Parotid gland (tissue), 1 donor: ENCODE measurements around the genes DNM2, CCDC159, PLPPR2 and EPOR.

GRCh38 chr19:10717828-10718905 lies at the start of gene DNM2:
Gene DNM2, plus strand, starts transcription at chr19:10718079.
- PRO-cap, result unidirectional peak, plus-strand start at chr19:10717974; unidirectional peak, plus-strand start at chr19:10718079

DNA sequence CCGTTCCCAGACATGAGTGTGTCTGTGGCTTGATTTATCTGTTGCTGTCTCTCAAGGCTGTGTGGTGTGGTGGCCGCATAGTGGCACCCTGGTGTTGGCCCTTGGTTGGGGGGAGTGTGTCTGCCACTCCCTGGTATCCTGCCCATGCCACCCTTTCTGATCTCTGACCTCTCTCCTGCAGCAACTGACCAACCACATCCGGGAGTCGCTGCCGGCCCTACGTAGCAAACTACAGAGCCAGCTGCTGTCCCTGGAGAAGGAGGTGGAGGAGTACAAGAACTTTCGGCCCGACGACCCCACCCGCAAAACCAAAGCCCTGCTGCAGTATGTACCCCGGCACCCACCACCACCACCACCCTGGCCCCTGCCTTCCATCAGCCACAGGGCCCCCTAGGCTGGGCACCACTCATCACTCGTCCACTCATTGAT lies 49.6 kb downstream of the TMED1 start:
- PRO-cap, result no peak

DNA sequence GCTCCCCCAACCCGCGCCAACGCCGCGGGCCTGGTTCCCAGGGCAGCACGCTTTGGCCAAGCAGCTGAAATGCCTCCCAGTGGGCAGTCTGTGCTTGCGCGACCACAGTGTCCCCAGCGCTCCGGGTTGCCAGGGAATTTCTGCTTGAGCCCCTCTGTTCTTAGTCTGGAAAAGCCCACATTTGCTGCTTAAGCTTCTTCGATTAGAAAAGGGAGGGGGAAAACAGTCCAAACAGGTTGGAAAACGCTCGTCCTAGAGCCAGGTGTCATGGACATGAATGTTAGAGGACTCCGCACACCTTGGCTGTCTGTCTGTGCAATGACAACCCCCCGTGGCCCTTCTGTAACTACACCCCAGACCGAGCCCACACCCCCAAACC lies 39.2 kb downstream of the TMED1 start:
- PRO-cap, result no peak

- PRO-cap, result no peak
Observed at GRCh38 chr19:10797204-10798182, 38.5 kb downstream of the TMED1 start.

GRCh38 chr19:10819477-10820514 lies 16.2 kb downstream of the TMED1 start:
- PRO-cap, result no peak

DNA sequence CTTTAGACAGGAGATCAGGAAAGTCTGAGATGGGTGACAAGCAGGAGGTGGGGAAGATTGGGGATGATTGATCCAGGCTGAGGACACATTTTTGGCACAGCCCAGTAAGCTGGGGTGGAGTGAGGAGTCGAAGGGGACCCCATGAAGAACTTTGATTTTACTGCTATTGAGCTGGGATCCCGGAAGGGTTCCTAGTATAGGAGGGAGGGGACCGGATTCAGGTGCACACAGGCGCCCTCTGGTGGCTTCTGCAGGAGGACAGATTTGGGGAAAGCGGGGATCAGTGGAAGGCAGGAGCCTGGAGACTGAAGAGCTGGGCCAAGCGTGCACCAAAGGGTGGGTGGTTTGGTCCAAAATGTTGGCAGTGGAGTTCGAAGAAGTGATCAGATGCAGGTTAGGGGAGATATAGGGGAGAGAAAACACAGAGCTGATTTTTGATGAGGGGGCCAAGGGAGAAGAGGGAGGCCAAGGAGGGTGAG lies 7.0 kb upstream of the CARM1 start:
- PRO-cap, result no peak

GRCh38 chr19:10872266-10872862 lies 1.0 kb downstream of the CARM1 start:
- PRO-cap, result no peak

GRCh38 chr19:10901767-10902202 lies 26.7 kb downstream of the YIPF2 start:
- PRO-cap, result no peak

- PRO-cap, result no peak
Observed at GRCh38 chr19:10920780-10921514, 7.5 kb downstream of the YIPF2 start.

DNA sequence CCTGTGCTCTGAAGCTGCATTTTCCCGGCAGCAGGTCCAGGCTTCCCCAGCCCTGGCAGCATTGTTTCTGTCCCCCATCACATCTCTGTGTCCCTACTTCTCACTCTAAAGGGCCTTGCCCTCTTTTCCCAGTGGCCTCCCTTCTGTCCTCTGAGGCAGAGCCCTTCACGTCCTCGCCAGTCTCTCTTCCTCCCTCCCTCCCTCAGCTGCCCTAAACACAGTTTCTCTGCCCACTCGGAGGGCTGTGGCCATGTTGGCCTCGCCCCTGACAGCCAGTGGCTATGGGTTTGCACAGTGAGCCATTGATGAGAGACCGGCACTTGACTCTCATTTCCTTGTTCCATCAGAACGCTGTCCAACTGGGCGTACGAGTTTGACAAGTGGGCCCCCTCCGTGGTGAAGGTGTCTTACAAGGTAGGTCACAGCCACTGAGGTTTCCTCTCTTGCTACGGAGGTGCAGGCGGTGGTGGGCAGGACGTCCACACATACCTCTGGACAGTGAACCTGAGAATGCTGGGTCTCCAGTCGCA lies 57.8 kb downstream of the SMARCA4 start:
- PRO-cap, result no peak

- PRO-cap, result no peak
Observed at GRCh38 chr19:11135799-11136916, 19.4 kb downstream of the SPC24 start.

GRCh38 chr19:11251649-11252339 lies 10.5 kb downstream of the DOCK6 start:
- PRO-cap, result unidirectional peak, minus-strand start at chr19:11251955

DNA sequence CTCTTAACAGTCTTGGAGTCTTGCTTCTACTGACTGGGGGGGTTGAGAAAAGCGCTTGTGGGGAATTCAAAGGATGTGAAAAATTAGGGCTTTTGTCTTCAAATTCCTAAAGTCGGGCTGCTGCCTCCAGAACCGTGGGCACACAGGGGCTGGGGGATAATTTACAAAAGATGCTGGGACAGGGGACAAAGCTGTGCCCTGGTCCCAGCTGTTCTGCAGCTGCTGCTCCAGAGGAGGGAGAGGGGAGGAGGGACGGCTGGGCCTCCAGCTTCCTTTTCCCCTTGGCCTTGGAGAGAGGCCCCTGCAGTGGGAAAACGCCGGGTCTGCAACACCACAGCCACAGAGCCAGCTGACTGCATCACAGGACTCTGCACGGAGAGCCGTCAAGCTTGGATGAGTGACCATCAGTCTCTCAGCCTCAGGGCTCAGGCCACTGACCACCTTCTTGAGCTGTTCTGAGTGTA lies 6.2 kb downstream of the DOCK6 start:
- PRO-cap, result no peak

- PRO-cap, result no peak
Observed at GRCh38 chr19:11265593-11266131, 3.3 kb upstream of the DOCK6 start.

DNA sequence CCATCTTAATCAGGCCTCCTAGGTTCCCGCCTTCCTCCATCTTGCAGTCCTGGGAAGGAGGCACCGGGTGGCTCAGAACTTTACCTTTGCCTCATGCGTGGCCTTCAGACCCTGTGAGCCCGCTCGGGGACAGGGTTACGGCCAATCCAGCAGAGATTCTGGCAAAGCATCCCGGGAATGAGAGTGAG lies 594 bp downstream of the TMEM205 start:
- PRO-cap, result no peak

GRCh38 chr19:11345906-11347009 lies at the start of gene CCDC159:
Gene CCDC159, plus strand, starts transcription at chr19:11346519.
- PRO-cap, result bidirectional peak, plus-strand start at chr19:11346540, minus-strand start at chr19:11346267; unidirectional peak, plus-strand start at chr19:11346750

DNA sequence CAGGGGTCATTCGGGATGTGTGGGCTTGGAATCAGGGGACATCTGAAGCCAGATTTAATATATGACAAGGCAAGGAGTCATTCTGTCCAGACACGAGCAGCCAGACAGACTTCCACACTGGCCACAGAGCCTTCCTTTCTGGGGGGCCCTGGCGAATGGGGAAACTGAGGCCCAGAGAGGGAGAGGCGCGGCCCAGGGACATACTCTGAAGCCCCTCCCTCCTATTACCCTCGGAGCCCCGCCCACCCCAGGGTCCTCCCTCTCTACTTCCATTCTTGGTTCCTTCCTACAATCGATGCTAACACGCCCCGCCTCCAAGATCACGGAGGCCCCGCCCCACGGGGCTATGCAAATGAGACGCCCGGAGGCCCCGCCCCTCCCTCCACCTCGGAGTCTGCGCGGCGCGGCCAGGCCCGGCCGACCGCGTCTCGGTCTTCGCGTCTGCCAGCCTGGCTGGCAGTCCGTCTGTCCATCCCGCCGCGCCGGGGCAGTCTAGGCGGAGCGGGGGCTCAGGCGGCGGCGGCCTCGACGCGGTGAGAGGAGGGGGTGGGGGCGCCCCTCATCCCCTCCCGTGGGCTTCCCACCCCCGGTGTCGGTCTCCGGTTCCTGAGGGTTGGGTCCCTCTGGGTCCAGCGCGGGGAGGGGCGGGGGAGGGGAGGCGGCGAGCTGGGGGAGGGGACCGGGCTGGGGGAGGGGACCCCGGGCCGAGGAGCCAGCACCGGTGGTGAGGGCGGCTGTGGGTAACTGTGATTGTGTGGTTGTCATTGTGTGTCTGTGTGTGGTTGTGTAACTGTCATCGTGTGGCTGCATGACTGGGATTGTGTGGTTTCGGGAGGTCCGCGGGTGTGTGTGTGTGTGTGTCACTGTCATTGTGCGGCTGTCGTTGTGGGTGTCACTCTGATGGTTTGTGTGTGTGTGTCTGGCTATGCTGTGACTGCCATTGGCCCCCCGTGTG lies at the start of gene PLPPR2:
TSS of gene PLPPR2 (plus strand) at position 393 of the 955 bp plus-strand sequence.
- PRO-cap, result unidirectional peak, plus-strand start at position 393 of the sequence

DNA sequence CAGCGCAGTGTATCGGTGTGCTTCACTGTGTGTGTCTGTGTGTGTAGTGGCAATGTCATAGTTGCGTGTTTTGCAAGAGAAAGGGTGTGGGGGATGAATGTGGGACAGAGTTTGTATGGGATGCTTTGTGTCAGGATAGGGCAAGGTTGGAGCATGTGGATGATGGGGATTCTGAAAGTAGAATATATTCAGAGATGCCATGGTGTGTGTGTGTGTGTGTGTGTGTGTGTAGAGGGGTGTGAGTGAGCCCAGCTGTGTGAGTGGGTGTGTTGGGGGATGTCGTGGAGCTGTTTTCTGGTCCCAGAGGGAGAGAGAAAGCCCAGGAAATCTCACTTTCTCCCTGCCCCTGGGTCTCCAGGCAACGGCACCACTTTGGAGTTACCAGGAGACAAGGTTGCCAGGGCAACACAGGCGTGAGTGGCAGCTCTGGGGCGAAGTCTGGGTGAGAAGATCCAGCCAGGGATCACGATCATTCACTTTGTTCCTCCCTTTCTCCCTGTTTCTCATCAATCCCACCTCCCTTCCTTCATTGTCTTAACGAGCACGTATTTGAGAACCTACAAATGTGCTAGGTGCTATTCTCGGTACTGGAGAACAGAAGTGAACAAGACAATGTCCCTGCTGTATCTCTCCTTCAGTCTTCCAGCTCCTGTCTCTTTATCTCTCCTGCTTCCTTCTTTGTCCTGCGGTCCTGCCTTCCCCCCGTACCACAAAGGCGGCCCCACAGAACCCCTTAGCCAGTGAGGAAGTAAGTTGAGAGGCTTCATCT lies 922 bp upstream of the SWSAP1 start:
- PRO-cap, result no peak

DNA sequence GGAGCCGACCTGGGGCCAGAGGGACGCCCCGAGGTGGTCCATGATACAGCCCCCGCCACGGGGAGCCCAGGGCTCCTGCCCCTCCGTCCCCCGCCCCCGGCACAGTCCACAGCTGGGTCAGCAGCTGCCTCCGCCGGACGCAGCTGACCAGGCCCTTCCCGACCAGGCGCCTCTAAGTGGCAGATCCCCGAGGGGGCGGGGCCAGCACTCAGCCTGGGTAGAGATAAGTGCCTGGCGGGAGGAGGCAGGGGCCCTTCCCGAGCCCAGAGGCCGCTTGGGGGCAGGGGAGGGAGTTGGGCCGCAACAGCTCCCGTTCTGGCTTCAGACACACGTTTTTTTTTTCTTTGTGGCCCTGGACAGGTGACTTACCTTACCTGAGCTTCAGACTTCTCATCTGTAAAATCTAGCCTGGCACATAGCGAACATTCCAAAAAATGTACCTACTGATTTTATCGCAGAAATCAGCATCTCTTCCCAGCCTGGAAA lies at the start of gene EPOR:
TSS of gene EPOR (minus strand) at position 149 of the 486 bp plus-strand sequence.
- PRO-cap, result unidirectional peak, minus-strand start at position 174 of the sequence

DNA sequence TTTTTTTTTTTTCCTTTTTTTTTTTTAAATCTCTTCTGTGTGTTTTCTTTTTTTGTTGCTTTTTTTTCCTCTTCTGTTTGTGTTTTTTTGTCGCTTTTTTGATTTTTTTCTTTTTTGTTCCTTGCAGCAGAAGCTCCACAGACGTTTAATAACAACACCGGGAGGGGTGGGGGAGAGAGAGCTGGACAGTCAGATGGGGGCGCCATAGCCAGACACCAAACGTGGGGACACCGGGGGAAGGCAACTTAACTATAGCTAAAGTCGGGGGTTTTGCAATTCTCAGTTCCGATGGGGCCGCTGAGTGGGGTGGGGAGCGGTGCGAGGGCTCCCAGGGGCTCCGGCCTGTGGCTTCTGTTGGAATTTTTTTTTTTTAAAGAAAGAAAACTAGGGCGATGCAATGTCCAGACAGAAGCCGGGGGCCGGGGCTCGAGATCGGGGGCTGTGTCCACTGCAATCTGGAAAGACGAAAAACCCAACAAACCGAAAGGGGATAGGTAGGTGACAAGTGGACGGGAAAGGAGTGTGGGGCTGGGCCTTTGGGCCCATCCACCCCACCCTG lies 17.1 kb downstream of the PRKCSH start:
- PRO-cap, result no peak